ENCODE measurements around a stretch of chr11.

DNA sequence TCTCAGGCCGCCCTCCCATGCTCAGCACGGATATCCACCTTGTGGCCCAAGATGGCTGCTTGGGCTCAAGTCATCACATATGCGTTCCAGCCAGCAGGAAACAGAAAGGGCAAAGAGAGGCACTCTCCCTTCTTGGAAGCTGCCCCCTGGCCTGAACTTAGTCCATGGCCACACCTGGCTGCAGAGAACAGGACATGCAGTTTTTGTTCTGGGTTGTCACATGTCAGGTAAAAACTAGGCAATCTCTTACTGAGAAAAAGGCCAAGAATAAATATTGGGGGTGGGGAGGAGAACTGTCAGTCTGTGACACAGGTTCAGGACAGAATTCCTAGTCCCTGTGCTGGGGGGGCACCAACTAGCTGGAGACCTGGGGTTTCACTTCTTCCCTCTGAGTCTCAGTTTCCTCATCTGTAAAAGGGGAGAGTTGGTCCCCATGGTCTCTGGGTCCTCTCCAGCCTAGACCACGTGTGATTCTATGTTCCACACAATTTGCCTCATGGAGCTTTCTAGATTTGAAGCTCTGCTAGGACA, 107.2 kb upstream of the ANO1 start:
- RAMPAGE, long total RNA, result no peak
- RRBS, result no CpG with 5 or more reads among the region's 4 CpGs

DNA sequence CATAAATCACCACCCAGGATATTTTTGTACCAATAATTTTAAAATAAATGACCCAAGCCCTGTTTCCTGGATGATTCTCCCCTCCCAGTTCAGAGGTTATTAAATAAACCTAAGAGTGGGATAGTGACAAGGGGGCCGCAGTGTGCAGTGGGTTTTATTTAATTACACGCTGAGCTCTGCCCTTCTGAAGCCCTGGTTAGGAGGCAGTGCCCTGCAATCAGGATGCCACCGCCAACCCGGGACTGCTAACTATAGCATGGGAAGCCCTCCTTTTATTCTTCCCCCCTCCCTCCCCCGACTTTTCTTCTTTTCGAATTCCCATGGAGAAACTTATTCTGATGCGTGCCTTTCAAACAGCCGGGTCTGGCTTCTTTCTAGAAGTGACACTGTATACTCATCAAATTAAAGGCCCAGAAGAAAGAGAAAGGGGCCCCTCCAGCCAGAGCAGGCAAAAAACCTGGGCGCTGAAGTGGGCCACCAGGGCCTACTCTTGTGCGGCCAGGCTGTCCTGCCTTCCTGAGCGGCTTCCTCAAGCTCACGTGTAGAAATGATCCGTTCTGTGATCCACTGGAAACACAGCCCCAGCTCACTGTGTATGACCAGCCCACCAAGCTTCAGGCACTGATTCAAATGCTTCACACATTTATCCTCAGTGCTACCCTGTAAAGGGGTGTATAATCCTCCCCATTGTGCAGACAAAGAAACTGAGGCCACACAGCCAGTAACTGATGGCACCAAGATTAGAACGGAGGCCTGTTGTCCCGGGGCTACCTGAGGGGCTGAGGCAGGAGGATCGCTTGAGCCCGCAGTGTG, 91.2 kb upstream of the ANO1 start:
- RAMPAGE, long total RNA, result no peak
- RRBS, result no CpG with 5 or more reads among the region's 17 CpGs

DNA sequence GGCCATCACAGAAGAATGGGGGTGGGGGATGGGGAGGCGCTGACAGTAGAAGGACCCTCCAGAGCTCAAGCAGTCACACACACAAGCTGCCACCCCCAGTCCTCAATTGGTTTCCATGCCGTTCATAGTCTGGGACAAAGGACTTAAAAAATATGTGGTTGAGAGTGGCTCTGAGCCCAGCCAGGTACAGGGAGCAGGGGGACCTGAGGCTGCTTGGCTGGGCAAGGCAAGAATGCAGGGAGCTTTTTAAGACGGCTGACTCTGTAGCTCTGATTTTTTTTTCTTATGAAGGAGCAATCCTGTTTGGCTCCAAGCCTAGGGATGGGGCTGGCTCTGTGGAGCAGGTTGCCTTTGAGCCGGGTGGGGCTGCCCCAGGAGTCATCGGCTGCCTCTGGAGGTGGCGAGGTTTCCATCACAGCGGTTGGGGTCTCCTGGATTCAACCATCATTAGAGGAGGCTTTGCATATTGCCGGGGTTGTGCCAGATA, 13.2 kb upstream of the ANO1 start:
- RAMPAGE, long total RNA, result no peak
- RRBS, result 93% methylated on average over 3 of the region's 8 CpGs

- RAMPAGE, long total RNA, result no peak
- RRBS, result no CpG with 5 or more reads among the region's 14 CpGs
These were observed 12.9 kb downstream of the ANO1 start for GRCh38 chr11:70090810-70091627.

GRCh38 chr11:70104250-70105074, 26.3 kb downstream of the ANO1 start:
- RAMPAGE, long total RNA, result no peak
- RRBS, result no CpG with 5 or more reads among the region's 16 CpGs

DNA sequence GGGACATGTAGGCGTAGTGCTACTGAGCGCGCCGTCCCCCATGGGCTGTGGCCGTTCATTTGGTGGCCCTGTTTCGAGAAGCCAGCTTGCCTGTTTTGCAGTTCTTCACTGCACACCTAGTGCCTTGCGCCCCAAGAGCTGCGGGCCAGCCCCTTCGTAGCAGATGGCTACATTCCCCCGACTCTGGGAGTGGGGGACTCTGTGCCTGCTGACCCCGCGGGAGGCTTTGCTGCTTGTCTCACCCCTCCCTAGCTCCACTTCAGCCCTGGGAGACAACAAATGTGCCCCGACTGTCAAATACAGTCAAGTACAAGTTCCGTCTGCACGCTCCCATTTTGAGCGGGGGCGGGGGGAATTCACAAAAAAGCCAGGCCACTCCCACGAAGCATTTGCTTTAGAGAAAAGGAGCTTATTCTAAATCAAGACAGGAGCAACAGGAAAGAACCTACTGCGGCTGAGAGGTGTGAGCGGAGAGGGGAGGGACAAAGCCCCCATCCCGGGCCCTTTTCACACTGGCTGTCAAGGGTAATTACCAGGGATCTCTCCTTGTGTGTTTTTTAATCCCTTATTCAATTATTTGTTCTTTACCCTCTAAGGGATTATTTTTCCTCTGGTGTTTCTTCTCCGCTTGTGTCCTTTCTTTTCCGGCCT, 61.8 kb upstream of the FADD start:
- RAMPAGE, long total RNA, result no peak
- RRBS, result 58% methylated on average over 1 of the region's 23 CpGs

DNA sequence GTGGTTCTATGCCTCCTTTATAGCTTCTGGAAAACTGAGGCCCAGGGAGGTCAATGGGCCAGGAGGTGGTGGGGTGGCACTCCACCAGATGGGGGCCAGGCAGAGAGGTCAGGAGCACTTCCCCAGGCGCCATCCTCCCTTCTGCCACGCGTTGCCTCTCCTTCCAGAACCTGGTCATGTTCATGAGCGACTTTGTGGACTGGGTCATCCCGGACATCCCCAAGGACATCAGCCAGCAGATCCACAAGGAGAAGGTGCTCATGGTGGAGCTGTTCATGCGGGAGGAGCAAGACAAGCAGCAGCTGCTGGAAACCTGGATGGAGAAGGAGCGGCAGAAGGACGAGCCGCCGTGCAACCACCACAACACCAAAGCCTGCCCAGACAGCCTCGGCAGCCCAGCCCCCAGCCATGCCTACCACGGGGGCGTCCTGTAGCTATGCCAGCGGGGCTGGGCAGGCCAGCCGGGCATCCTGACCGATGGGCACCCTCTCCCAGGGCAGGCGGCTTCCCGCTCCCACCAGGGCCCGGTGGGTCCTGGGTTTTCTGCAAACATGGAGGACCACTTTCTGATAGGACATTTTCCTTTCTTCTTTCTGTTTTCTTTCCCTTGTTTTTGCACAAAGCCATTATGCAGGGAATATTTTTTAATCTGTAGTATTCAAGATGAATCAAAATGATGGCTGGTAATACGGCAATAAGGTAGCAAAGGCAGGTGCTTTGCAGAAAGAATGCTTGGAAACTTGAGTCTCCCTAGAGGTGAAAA, 15.3 kb upstream of the FADD start:
- RAMPAGE, long total RNA, result no peak
- RRBS, result 91% methylated on average over 5 of the region's 20 CpGs

- RAMPAGE, long total RNA, result no peak
- RRBS, result no CpG with 5 or more reads among the region's 8 CpGs
These were observed 23.7 kb downstream of the PPFIA1 start for GRCh38 chr11:70294079-70294617.

GRCh38 chr11:70331905-70332310, 61.4 kb downstream of the PPFIA1 start:
- RAMPAGE, long total RNA, result no peak
- RRBS, result no CpG with 5 or more reads among the region's 10 CpGs

DNA sequence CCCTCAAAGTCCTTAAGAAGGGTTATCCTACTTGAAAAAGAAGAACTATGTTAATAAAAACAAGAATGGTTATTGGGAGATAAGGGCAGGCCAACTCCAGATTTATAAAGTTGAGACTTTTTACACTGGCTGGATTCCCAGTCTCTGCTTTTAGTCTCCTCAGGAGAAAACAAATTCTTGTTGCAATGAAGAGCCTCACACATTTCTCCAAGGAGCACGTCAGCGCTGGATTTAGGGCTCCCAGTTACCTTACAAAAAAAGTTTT, 34.1 kb upstream of the CTTN start:
- RAMPAGE, long total RNA, result no peak
- RRBS, result no CpG with 5 or more reads among the region's 2 CpGs

DNA sequence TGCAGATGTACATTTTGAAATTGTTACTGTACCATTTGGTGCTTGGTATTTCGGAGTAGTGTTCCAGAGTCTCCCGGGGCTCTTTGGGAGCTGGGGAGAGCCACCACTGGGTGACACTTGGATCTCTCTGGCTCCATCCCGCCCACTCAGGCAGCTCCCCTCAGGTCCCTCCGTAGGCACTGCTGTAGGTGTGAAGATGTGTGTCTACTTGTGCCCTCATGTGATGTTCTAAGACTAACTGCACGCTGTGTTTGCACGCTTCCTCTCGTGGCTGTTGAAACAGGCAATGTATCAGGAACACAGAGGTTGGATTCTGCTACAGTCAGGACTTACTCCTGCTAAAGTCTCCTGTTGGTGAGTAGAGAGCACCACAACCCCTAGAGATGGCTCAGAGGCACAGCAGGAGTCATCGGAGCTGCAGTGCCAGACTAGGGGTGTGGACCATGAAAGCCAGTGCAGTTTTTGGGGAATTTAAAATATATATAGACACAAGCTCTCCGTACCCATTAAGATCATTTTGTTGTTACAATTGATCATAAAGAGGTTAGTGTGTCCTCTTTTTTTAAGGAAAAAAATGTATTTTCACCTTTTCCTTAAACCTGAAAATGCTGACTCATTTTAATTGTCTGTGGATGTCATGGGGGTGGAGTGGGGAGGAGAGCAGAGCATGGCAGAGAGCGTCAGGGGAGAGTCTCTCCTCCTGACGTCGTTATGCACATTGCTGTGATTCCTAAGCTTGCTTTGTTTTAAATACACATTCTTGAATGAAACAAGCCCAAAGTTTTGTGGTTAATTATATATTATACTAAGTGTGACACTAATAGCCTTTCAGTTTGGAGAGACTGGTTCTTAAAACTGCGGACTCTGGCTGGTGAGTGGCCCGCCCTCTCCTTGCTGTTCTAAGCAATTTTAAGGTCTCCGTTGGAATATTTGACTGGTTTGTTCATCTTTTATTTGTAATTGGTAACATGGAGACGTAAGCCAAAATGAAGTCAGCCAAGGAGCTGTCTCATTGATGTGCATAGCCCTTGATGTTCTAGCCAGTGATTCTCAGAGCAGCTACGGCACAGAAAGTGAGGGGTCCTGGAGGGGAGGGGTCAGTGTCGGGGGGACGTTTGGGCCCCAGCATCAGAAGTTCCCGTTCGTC, 16.2 kb upstream of the CTTN start:
- RAMPAGE, long total RNA, result no peak
- RRBS, result no CpG with 5 or more reads among the region's 21 CpGs

- RAMPAGE, long total RNA, result no peak
- RRBS, result no CpG with 5 or more reads among the region's 12 CpGs
These were observed 11.2 kb downstream of the CTTN start for GRCh38 chr11:70409489-70410039.

DNA sequence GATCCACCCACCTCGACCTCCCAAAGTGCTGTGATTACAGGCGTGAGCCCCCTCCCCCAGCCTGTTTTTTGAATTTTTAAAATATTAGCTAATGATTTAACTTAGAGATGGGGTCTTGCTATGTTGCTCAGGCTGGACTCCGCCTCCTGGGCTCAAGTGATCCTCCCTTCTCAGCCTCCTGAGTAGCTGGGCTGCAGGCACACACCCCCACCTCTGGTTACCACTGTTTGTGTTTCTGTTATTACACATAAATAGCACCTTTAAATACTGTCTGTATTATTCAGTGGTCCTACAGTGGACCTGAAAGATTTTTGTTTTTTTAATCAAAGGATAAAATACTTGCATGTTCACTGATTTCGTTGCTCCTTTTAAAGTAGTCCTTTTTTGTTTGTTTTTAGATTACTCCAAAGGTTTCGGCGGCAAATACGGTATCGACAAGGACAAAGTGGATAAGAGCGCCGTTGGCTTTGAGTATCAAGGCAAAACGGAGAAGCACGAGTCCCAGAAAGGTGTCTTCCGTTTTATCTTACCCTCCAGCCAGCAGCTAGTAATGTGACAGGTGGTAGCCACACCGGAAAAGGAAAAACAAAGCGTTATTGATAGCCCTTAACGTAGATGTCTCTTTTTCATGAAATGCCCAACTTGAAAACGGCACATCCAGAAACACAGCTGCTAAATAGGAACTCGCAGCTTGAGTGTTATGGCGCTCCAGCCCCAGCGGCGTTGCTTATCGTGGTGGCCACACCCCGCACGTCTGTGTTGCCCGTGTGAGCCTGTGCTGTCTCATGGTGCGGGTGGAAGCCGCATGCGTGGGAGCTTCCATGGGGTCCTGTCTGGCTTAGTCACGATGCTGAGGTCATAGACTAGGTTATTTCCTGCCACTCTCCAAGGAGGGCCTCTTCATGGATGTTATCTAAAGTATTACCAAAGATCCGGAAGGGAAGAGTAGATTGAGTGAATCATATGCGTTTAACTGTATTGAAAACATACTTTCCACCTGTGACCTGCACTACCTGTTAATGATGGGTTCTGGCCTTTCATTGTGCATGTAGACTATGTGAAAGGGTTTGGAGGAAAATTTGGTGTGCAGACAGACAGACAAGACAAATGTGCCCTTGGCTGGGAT, 21.4 kb downstream of the CTTN start:
- RAMPAGE, long total RNA, result no peak
- RRBS, result no CpG with 5 or more reads among the region's 31 CpGs

DNA sequence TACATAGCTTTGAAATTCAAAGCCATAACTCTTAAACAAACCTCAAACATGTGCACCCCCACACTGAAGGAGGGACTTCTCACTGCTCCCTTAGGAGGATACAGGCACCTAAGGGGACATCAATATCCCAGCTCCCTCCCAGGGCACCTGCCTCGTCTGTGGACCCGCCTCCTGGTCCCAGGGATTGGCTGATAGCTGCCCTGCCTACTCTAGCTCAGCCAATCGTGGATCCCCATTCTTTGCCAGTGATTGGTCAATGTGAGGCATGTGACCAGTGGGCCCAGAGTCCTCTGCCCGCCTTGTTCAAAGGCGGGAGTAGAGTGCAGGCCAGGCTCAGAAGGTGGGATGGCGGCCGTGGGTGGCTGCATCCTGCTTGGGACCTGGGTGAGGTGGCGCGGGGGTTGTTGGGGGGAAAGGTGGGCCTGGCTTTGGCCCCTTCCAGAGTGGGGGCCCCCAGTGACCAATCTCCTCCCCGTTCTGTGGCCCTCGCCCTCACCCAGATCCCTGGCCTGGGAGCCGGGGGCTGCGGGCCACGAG, 64.8 kb downstream of the CTTN start:
- RAMPAGE, long total RNA, result no peak
- RRBS, result 95% methylated on average over 3 of the region's 14 CpGs

DNA sequence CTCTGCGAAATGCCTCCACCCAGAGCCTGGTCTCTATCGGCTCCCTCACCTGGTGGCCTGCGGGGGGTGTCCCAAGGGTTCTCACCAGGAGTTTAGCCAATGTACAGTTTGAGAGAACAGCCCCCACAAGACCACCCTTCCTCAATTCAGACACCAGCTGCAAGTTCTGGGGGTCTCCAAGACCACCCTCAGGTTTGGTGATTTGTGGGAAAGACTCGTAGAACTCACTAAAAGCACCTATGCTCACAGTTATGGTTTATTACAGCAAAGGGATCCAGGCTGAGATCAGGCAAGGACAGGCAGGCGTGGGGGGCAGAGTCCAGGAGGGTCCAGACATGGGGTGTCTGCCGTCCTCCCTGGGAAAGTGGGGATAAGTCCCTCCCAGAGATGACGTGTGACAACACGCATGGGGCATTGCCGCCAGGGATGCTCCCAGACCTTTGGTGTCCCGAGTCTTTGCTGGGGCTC, 226.5 kb downstream of the CTTN start:
- RAMPAGE, long total RNA, result no peak
- RRBS, result no CpG with 5 or more reads among the region's 10 CpGs

DNA sequence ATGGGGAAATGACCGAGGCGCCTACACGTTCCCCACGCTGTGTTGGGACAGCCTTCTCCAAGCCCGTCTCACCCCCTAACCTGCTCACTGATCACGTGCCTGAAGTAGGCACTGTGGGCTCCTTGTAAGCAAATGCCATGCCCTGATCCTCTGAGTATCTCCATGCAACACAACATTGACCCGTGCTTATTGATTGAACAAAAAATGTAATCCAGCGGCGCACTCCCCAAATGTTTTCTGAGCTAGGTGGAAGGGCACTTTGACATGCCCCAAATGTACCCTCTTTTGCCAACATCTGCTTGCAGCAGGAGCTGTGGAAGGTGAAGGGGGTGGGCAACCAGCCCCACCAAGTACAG, 268.3 kb downstream of the CTTN start:
- RAMPAGE, long total RNA, result no peak
- RRBS, result no CpG with 5 or more reads among the region's 9 CpGs

DNA sequence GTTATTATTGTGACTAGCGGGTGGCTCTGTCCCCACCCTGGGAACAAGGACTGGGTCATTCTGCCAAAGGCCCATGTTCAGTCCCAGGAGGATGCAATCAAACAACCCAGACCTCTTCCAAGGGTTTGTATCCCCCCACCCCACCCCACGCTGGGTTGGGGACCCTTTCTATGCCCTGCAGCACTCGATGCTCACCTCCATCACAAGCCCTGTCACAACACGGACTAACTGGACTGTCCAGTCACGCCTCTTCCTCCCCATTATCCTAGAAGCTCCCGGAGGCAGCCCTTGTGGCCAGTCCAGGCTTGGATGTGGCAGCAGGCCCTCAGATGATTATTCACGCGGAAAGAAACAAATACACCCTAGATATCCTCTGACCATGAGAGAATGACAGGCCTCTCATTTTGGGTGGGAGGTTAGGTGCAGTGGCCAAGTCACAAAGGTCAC, 3.7 kb downstream of the SHANK2 start:
- RAMPAGE, long total RNA, result no peak
- RRBS, result no CpG with 5 or more reads among the region's 8 CpGs

- RAMPAGE, long total RNA, result no peak
- RRBS, result no CpG with 5 or more reads among the region's 1 CpG
These were observed 57.5 kb downstream of the DHCR7 start for GRCh38 chr11:71390695-71391045.

- RAMPAGE, long total RNA, result no peak
- RRBS, result 16% methylated on average over 5 of the region's 8 CpGs
These were observed 26.8 kb downstream of the DHCR7 start for GRCh38 chr11:71421332-71421764.

GRCh38 chr11:71459657-71460099, 6.7 kb downstream of the NADSYN1 start:
- RAMPAGE, long total RNA, result no peak
- RRBS, result no CpG with 5 or more reads among the region's 16 CpGs

Data from hepatocyte (in vitro differentiated cells and primary cell).